Thoracic aorta (tissue), 1 donor: ENCODE data around the genes TKFC and SDHAF2.

GRCh38 chr11:60759261-60760009 is 2.8 kb downstream of the MS4A15 start:
- RAMPAGE, long total RNA = no peak

DNA sequence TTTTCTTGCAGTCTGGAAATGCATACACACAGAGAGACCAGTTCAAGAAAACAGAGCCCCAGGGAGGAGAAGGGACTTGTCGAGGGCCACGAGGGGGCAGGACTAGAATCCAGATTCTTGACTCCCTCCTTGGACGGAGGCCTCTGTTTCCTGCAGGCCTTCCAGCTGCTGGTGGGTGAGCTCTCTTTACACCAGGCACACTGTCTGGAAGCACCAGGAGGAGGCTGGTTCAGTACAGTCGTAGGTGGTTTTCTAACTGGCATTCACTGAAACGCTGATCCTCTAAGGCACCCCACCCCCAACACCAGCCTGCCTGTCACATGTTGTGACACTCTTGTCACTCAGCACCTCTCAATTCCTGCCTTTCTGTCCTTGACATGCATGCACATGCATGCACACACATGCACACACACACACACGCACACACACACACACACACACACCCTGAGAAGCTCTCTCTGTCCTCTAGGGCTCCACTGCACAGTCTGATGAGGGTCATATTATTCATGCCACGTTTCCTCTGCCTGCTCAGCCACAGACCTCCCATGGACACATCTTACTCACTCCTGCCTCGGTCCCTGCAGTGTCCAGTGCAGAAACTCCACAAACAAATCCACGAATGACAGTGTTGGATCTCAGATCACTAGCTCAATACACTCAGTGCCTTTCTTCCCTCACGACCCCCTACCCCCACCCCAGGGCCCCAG is 790 bp downstream of the MS4A10 start:
- RAMPAGE, long total RNA = no peak

DNA sequence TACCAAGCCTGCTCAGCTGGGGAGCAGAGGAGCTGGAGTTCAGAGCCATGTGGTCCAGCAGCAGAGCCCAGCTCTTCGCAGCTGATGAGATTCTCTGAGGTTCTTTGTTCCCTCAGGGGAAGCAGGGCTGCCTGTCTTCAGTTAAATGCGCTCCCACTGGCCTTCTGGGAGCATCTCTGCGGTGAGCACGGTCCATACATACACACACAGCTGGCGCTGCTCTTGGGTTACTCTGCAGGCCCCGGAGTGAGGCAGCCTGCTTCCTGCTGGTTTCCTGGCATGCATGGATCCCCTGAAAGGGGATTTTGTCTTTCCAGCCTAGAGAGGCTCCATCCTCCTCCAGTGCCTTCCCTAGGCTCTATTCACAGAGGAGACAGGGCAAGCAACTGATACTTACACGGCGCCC is 5.3 kb upstream of the PTGDR2 start:
- RAMPAGE, long total RNA = no peak

DNA sequence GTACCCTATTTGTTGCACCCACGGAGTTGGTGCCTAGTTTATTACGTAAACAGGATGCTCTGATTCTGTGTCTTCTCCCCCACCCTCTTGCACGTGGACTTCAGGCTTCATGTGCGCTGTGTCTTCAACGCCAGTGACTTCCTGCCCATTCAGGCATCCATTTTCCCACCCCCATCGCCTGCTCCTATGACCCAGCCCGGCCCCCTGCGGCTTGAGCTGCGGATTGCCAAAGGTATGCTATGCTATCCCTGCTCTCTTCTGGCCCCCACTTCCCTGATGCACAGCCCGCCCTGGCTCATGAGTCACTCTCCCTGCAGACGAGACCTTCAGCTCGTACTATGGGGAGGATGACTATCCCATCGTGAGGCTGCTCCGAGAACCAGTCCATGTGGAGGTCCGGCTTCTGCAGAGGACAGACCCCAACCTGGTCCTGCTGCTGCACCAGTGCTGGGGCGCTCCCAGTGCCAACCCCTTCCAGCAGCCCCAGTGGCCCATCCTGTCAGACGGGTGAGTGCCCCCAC is 5.8 kb downstream of the ZP1 start:
- RAMPAGE, long total RNA = no peak

GRCh38 chr11:60925260-60925855 is 1.1 kb downstream of the TMEM132A start:
- RAMPAGE, long total RNA = no peak

DNA sequence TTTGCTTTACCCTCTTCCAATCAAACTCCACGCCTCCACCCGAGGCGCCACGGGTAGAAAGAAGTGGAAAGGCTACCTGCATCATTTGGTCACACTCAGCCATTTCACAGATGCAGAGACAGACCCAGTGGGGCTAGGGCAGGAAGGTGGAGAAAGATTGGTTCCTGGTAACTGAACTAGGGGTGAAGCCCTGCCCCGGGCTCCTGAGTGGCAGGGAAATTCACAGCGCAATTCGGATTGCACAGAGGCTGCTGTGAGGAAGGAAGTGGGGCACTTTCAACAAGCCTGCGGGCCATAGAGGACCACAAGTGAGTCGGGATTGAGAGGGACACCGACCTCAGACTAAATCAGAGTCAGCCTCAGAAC is 432 bp upstream of the SLC15A3 start:
- RAMPAGE, long total RNA = no peak

- RAMPAGE, long total RNA = no peak
Observed at GRCh38 chr11:61042978-61043653, 59.2 kb upstream of the CD5 start.

GRCh38 chr11:61127994-61128518 is 25.8 kb downstream of the CD5 start:
- RAMPAGE, long total RNA = no peak

GRCh38 chr11:61150303-61150697 is 10.9 kb downstream of the VPS37C start:
- RAMPAGE, long total RNA = no peak

GRCh38 chr11:61151572-61152400 is 9.4 kb downstream of the VPS37C start:
- RAMPAGE, long total RNA = no peak

GRCh38 chr11:61153158-61153638 is 8.0 kb downstream of the VPS37C start:
- RAMPAGE, long total RNA = no peak

DNA sequence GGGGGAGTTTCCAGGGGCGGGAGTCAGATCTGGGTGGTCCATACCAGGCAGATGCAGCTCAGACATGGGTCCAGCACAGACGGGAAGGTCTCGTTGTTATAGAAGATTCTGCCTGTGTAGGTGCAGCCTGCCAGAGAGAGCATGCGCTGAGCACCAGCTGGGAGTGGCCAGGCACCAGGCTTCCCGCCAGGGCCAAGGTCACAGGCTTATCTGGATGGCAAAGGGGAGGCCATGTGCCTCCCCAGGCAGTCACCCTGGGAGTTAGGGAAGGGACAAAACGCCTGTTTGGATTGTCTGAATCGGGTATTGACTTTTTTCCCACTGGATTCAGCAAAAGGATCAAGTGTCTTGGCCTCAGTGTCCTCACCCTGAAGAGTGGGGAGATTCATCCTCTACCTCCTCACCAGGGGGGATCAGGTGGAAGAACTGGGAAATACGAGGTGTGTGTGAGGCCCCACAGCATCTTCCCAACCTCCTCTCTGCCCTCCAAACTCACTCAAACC is 26.5 kb downstream of the PGA5 start:
- RAMPAGE, long total RNA = no peak

DNA sequence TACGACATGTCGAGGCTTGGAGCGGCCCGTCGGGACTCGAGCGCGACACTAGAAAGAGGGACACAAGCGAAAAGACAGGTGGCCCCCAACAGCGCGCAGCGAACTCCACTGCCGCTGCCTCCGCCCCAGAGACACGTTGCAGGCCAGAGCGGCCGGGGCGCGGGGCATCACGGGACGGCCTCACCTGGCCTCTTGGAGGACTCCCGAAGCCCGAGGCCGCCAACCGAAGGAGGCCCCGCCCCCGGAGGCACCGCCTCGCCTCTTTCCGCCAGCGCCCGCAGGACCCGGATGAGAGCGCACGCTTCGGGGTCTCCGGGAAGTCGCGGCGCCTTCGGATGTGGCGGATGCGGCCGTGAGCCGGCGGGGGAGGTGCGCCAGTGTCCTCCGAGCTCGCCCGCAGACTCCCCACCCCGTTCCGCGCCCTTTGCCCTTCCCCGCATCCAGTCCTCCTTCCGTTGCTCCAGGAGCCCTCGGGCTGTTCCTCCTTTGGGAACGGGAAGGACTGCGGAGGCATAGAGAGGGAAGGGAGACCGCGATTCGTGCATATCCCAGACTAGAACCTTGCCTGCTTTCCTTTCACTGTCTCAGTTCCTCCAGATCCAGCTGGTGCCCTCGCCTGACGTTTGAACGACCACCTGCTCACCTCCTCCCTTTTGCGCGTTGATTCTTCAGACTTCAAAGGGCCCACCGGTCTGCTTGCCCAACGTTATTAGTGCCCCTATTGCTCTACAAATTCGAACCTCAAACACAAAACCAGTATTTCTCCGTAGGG is at the start of gene TKFC:
Gene TKFC, plus strand, starts transcription at position 268 of the 772 bp plus-strand sequence.
- RAMPAGE, long total RNA = start-site peak on the minus strand centred at position 128 of the sequence, 45 bp wide, 514 reads; start-site peak on the minus strand centred at position 229 of the sequence, 48 bp wide, 27 reads; start-site peak on the plus strand centred at position 286 of the sequence, 97 bp wide, 26 reads

DNA sequence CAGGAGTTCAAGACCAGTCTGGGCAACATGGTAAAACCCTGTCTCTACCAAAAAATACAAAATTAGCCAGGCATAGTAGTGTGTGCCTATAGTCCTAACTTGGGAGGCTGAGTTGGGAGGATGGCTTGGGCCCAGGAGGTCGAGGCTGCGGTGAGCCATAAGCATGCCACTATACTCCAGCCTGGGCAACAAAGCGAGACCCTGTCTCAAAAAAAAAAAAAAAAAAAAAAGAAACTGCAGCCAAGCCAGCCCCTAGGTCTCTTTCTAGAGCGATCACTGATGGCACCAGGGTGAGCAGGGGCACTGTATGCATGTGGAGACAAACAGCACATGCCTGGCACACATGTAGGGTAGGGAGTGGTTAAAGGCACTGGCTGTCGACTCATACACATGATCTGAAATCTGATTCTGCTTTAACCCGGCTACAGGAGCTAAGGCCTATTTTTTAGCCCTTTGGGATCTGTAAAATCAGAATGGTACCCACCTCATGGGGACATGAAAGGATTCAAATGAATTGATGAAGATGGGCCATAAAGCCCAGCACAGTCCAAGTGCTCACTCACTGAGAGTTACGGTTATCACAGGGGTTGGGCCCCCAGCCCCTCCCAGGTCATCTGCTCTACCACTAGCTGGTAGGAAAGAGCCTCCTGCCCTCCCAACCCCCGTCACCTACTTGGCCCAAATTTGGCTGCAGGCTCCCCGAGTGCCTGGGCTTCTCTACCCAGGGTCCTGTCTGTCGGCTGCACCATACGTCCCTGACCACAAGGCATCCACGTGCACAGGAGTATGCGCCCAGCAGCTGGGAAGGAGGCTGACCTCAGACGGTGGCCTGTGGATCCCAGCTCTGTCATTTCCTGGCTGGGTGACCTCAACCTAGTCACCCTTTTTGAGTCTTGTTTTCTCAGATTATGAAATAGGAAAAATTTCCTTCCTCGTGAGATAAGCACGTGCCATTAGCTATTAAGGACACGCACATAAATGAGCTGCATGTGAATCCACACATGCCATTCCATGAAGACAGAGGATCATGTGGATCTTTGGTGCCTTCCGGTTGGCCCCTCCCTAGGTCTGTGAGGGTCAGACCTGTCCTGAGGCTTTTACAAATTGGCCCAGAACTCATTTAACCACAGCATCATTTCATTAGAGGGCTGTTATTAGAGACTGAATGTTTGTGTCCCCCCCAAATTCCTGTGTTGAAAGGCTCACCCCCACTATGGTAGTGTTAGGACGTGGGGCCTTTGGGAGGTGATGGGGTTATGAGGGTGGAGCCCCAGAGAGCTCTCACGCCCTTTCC is 13.9 kb downstream of the CYB561A3 start:
- RAMPAGE, long total RNA = no peak

GRCh38 chr11:61353700-61354120 is 8.0 kb downstream of the CYB561A3 start:
- RAMPAGE, long total RNA = no peak

DNA sequence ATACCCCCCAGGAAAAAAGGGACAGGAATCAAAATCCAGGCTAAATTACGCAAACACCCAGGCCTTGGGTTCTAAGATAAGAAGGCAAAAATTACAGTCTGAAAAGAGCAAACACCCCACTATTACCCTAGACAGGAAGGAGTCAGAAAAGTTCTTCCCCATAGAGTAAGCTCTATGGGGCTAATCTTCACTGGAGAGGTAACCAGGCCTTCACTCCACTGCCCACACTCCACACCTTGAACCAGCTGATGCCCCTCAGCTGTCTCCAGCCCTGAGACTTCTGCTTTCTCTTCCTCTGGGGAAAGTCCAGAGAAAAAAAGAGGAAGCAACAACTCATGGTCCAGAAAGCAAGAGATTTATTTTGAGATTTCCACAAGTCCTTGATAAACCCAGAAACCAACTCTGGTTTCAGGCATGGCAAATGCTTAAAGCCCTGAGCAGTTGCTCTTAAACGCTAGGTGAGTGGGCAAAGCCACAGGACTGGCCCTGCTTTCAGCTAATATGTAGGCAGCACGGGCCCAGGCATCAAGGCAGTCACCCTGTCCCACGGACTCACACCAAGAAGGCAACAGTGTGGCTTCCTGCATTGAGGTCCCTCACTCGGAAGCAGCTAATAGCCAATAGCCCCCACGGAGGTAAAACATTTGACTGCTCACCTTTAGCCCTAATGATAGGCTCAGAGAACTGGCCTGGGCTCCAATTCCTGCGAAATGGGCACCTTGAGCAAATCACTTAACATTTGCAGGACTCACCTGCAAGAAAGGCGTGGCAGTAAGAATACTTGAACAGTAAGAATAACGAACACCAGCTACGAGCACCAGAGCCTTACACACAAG is 4.4 kb downstream of the CYB561A3 start:
- RAMPAGE, long total RNA = no peak

GRCh38 chr11:61429632-61430742 is at the start of gene SDHAF2:
TSS of gene SDHAF2 (plus strand) at chr11:61430124.
- RAMPAGE, long total RNA = start-site peak on the minus strand at chr11:61429937-61429982, 192 reads; start-site peak on the plus strand at chr11:61430047-61430051, 34 reads; start-site peak on the plus strand at chr11:61430118-61430132, 94 reads

GRCh38 chr11:61472823-61473278 is 8.1 kb upstream of the PPP1R32 start:
- RAMPAGE, long total RNA = no peak

DNA sequence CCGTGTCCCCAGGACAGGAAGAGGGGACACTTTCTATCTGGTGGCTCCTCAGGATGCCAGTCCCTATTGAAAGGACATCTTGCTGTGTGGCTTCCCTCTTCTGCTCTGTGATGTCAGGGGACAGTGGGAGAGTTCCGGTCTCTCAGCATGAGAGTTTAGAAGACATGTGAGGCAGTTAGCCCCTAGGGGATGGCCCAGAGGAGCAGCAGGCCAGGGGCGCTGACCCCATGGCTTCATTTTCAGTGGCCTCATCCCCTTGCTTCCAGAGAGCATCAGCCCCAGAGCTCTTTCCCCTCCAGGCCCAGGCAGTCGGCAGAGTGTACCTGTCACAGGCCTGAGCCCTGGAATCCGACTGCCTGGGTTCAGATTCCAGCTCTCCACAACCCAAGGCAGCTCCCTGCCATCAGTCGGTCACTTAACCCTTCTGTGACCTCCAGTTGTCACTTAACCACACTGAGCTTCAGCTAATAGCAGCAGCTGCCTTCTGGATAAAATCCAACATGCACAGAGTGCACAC is 13.5 kb downstream of the PPP1R32 start:
- RAMPAGE, long total RNA = no peak

DNA sequence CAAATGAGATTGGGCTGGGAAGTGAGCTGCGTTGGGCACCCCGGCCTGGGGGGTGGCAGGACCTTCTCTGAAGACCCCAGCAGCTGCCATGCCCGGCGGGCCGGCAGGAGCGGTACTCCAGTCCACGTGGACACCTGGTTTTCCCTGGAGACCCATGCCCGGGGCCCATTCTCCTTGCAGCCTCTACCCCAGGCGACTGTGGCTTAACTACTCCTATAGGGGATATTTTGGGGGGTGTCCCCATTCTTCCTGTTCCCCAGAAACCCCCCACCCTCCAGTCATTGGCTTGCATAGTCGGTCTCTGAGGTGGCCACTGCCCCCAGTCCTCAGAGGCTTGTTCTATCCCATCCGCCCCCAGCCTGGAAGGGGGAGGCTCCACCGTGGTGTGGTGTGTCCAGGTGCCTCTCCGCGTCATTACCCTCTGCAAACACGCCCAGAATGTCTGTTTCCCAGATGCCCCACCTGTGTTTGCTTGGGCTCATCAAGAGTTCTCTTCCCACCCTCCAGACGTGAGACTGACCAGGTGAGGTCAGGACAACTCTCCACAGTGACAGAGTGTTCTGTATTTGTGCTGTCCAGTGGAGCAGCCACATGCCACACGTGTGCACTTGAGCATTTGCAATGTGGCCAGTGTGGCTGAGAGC is 24.7 kb downstream of the LRRC10B start:
- RAMPAGE, long total RNA = no peak